ENCODE data around the genes STKLD1 and FAM163B.

DNA sequence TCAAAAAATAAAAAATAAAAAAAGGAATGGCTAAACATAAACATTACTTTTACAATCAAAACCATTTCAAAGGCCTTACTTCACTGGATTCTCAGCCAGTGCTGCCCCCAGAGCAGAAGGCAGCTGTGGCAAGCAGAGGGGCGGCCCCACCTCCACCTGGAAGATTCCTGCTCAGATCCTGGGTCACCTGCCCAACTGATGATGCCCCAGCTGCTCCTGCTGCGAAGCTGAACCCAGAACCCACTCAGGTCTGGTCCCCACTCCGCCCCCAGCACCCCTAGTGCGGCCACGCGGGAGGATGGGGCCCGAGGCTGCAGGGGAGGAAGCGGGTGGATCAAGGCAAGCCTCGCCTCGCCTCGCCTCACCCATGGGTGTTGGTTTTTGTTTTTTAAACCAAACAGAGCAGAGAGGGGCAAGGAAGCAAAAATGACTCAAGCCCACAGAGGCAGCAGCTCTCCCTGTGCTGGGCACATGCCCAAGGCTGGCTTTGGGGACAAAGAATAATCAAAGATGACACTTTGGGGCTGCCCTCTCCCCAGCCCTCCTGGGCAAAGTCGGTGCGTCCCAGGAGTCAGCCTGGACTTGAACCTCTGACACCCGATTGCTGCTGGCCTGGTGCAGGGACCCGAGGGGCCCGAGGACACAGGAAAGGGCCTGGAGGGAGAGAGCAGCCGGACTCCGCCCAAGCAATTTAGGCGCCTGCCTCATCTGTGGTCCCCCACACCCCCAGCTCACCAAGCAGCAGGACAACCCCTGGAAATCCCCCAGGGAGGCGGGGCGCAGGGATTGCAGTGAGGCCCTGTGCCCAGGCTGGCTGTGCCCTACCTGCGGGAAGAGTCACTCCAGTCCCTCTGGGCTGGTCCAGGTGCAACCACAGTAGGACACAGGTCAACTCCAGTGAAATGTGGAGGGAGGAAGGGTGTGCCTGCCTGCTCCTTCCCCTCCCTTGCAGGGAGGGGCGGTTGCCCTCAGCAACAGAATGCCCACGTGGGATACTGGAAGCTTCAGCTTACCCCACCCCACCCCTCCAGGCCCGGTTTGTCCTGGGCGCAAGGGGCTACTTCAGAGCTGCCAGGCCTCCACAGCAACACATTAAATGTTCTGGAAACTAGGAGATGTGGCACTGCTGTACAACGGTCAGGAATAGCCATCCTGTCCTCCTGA is 43.0 kb upstream of the OBP2B start:
- PRO-cap: no peak

- PRO-cap: no peak
These were observed 60.9 kb downstream of the SURF6 start for GRCh38 chr9:133275131-133275378.

- PRO-cap: no peak
These were observed 3.4 kb downstream of the SURF2 start for GRCh38 chr9:133359330-133360503.

GRCh38 chr9:133374564-133375789 is 883 bp downstream of the SURF4 start:
- PRO-cap: bidirectional peak, plus-strand start at chr9:133375328, minus-strand start at chr9:133375179

DNA sequence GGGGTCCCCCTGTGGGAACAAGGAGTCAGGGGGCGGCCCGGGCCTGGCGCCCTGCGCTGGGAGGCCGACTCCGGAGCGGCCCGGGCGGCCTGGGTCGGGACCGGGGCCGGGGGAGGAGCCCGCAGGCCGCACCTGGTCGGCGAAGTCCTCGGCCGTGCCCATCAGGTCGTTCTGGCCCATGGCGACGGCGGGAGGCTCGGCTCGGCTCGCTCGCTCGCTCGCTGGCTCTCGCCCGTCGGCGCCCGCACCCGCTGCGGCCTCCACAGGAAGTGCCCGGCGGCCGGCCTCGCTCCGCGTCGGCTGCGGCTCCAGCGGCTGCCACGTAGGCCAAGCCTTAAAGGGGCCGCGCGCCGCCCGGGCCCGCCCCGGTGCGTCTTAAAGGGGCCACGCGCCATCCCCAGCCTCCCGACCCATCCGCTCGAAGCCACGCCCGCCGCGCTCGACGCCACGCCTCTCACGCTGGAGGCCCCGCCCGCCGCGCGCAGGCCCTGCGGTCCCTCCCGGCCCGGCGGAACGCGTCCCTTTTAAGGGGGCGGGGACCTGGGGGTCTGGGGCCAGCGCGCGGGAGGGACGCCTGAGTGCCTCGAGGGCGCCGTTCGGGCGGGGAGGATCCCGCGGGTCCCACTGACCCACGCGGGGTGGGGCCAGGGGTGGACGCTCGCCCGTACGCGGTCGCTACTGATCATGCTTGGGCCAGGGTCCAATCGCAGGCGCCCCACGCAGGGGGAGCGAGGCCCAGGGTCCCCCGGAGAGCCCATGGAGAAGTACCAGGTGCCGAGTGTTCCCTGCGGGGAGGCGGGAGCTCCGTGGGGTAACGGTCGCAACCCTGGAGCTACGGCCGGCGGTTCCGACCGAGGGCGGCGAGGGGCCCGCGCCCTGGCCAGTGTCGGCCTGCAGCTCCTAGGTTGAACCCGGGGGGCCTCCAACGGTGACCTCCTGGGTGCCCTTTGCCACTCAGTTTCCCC is at the start of gene STKLD1:
STKLD1 (plus strand) TSS at position 577 of the 965 bp plus-strand sequence.
- PRO-cap: bidirectional peak, plus-strand start at position 577 of the sequence, minus-strand start at position 264 of the sequence

- PRO-cap: unidirectional peak, minus-strand start at chr9:133609389
These were observed at the start of gene FAM163B for GRCh38 chr9:133609287-133609637. TSS of gene FAM163B (minus strand) at chr9:133609389.

DNA sequence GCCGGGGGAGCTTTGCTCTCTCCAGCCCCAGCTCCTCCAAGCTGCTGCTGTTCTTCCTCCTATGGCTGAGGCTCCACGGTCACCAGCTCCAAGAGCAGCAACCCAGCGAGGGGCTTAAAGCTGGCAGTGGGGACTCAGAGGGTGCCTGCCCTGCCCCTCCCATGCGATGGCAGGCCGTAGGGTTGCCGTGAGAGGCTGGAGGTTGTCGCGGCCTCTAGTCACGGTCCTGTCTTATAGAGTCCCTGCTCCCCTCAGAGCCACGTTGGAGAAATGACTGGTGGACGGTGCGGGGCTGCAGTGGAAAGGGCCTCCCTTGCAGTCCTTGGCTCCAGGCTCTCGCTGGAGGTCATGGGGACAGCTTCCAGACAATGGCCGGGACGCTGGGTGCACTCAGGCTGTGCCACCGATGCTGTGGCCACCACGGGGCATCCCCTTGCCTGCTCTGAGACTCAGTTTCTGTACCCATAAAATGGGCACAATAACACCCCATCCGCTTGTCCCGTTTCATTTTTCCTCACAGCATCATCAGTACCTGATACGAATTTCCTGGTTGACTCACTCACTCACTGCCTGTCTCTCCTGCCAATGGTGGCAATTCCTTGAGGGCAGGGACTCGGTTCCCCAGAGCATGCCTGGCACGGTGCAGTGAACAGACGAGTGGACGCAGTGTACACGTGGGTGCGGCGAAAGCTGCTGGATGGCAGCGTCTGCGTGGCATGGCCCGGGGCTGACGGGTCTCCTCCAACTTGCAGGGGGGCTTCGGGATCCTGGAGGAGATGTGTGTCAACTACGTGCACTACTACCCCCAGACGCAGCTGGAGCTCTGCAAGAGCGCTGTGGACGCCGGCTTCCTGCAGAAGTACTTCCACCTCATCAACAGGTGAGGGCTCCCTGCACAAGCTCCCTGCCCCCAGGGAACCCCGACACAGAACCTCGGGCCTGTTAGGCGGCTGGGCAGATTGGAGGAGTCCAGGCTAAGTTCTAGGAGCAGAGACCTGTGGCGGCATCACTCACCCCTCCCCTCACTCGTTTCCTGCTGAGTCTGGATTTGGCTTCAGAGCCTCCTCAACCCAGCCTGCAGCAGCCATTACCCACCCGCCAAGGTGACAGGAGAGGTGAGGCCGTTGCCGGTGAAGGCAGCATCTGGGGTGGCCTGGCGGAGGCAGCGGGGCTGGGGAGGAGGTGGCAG is 20.0 kb downstream of the DBH start:
- PRO-cap: no peak

DNA sequence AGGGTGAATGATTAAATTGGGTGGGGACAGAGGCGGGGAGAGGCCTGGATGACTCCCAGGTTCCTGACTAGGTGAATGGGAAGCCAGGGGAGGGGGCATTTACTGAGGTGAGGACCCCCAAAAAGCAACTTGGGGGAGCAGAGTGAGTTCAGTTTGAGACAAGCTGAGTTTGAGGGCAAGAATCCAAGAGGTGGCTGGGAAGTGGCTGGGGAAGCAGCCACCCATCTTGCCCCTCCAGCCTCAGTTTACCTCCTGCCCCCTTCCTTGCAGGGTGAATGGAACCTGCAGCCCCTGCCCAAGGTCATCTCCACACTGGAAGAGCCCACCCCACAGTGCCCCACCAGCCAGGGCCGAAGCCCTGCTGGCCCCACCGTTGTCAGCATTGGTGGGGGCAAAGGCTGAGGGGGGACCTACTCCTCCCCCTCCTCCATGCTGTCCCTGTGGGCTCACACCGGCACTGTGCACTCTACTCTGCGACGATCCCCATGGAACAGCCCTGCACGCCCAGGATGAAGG is 21.9 kb downstream of the DBH start:
- PRO-cap: unidirectional peak, minus-strand start at position 244 of the sequence

- PRO-cap: no peak
These were observed 26.4 kb downstream of the SARDH start for GRCh38 chr9:133711620-133712338.

GRCh38 chr9:133717367-133717906 is 20.7 kb downstream of the SARDH start:
- PRO-cap: no peak

DNA sequence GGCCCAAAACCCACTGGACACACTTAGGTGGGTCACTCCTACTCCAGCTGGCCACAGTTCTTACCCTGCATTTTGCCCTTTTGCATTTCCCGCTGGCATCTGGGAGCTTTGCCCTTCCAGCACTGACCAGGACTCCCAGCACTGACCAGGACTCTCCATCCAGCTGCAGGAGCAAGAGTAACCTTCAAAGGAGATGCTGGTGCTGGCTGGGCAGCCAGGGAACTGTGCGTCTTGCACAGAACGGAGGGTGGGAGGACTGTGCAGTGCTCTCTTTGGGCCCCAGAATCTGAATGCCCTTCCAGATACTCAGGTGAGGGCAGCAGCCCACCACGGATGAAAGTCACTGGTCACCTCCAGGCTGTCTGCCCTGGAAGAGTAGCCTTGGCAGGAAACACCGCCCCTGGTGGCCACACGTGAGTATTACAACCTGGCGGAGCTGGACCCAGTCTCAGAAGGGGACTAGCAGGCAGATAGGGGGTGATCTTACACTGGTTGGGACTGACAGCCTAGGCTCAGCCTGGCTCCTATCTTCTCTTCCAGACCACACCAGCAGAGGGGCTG is 4.7 kb upstream of the SARDH start:
- PRO-cap: no peak

DNA sequence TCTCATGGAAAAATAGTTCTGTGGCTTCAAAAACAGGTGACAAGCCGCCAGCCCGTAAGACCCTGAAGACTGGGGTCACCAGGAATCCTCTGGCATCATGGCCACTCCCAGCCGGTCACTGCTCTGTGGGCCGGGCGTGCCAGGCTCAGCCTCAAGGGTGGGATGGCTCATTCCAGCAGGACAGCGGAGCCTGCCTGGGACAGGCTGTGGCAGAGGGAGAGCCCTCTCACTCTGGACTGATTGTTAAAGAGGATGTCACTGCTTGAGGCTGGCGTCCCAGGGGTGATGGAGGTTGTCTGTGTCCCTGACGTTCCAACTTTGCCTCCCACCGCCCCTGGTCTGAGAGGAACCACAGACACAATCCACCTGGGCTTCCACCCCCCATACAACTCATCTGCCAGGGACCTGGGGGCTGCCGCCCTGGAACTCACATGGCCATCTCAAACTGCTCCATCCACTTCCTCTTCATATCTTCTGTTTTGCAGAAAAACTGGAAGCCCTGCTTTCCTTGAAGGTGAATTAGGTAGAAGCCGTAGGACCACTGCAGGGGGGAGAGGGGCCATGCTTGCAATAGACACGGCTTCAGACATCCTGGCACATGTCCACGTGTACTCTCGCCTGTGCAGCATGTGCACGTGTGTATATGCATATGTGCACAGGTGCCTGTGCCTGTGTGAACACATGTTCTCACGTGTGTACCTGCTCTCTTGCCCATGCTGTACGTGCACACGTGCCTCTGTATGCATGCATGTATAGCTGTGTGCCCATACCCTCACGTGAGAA is 47.4 kb upstream of the SARDH start:
- PRO-cap: no peak

- PRO-cap: no peak
These were observed 70.8 kb upstream of the SARDH start for GRCh38 chr9:133809012-133809241.

DNA sequence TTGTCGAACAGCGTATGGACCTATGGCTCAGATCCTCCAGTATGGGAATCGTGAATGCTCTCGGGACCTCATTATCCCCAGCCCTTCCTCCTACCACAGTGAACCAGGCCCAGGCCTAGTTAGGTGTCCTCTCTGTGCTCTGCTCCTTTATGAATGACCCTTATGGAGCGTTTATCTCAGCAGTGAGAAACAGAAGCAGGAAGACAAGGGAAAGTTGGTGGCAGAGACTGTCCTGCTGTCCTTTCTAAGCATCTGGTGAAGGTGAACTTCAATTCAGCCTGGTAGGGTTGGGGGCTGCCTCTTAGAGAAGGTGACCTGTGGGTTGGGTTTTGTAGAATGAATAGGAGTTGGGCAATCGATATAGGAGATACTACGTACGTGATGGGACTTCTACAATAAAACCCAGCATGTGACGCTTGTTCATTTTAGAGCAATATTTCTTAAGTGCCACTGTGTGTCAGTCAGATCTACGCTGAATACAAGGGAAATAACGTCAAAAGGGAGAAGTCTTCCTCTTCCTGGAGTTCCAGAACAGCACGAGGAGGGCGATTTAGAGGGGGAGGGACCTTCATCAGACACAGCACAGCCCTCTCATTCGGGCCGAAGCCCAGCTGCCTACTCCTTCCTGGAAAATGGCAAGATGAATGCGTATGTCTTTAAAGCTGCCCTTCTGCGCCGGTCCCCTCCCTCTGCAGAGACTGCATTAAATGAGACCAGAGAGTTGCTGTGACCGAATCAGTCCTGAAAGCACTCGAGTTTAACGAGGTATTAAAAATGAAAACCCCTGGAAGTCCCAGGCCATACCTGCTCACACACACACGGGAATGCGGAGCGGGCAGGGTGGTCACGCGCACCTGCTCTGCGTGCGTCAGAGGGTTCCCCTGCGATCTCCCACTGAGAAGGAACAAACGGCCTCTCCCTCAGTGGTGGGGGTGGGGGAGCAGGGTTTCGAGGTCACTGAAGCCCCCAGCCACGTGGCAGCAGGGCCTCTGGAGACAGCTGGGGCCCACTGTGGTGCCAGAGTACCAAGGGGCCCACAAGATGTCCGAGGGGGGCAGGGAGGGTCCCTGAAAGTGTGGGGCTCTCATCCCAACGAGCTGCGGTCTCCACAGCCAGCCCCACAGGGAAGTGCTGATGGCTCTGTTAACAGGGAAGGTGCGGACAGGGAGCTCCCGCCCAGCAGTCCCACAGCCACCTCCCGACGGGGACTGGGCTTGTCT is 85.3 kb upstream of the SARDH start:
- PRO-cap: no peak

- PRO-cap: no peak
These were observed 31.6 kb downstream of the VAV2 start for GRCh38 chr9:133960250-133961150.

DNA sequence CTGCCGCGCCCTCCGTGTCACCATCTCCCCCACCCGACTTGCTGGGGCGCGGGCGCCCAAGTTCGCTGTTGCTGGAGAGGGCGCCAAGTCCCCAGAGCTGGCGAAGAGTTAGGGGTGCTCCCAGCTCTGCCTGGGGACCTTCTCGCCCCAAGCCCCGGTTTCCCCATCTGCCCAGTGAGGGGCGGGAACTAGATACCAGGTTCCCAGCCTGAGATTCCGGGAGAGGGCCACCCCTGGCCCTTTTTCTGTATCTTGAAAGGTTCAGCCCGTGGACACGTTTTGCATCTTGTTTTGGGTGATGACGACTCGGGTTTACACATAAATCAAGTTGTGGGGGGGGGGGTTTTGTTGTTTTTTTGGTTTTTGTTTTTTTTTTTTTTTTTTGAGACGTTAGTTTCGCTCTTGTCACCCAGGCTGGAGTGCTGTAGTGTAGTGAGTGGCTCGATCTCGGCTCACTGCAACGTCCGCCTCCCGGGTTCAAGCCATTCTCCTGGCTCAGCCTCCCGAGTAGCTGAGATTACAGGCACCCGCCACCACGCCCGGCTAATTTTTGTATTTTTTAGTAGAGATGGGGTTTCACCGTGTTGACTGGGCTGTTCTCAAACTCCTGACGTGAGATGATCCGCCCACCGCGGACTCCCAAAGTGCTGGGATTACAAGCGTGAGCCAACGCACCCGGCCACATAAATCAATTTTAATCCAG is 940 bp upstream of the BRD3 start:
- PRO-cap: bidirectional peak, plus-strand start at position 36 of the sequence, minus-strand start outside the sequence

DNA sequence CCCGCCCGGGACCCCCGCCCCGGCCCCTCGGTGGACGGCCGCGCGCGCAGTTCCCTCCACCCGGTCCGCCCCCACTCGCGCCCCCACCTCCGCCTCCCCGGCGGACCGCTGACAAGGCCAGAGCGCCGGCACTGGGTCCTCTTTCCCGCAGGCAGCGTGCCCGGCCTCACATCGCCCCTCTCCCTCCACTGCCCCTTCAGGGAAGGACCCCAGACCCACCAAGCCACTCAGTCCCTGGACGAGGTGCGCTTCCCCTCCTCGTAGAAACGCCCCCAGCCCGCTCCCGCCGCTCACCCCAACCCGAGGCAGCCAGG is 423 bp downstream of the WDR5 start:
- PRO-cap: no peak

DNA sequence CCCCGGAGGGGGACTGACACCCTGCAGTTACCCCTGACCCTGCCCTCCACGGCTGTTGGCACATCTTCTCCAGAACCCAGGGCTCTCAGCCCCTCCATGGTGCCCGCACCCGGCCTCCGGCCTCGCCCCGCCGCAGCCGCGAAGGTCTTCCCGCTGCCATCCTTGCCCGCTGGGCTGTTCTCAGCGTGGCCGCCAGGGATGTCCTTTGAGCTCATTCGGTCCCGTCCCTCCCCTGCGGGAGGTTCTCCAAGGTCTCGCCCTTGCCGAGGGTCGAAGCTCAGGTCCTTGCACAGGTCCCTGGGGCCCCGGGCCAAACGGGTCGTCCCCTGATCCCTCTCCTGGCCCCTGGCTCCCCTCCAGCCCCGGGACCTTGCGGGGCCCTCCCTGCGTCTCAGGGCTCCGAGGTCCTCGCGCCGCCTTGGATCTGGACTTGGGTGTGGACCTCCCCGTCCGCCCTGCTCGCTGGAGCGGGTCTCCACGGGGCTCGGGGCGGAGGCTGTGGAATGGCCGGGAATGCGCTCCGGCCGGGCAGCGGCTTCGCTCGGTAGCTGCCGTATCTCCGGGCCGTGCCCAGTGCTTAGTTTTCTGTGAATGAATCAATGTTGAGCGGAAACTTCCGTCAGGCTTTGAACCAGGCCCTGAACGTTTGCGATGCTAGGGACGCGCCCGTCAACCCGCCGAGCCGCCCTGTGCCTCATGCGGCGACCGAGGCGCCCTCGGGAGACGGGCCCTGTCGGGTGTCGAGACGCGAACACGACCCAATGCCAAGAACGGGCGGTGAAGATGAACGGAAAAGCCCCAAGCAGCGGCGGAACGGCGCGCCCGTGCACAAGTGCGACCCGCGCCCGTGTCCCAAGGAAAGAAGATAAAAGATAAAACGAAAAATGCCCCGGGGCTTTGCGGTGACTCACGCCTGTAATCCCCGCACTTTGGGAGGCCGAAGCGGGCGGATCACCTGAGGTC is 27.6 kb downstream of the WDR5 start:
- PRO-cap: no peak

DNA sequence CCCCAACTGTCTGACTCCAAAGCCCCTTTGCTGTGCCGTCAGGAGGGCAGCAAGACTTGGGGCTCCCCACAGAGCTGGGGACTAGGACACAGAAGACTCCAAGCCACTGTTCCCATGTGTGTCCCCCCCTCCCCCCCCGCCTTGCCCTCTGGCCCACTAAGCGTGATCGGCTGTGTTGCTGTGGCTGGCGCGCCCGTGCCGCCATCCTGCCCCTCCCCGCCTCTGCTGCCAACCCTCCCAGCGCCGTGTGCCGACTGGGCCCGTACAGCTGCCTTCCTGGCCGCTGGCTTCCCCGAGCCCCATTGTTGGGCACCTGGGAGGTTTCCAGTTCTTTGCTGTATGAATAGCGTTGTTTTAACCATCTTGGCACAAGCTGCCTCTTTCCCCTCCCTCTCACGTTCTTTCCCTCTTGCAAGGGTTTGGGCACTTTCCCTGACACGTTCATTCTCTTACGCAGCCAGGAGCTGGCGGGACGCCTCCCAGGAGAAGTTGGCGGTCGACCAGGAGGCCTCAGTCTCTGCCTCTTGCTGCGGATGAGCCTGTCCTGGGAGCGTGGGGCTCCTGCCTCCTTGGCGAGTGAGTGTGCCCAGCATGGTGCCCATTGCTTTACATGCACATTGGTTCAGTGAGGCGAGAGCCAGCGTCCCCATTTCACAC is 43.2 kb upstream of the RXRA start:
- PRO-cap: bidirectional peak, plus-strand start at position 513 of the sequence, minus-strand start at position 304 of the sequence

DNA sequence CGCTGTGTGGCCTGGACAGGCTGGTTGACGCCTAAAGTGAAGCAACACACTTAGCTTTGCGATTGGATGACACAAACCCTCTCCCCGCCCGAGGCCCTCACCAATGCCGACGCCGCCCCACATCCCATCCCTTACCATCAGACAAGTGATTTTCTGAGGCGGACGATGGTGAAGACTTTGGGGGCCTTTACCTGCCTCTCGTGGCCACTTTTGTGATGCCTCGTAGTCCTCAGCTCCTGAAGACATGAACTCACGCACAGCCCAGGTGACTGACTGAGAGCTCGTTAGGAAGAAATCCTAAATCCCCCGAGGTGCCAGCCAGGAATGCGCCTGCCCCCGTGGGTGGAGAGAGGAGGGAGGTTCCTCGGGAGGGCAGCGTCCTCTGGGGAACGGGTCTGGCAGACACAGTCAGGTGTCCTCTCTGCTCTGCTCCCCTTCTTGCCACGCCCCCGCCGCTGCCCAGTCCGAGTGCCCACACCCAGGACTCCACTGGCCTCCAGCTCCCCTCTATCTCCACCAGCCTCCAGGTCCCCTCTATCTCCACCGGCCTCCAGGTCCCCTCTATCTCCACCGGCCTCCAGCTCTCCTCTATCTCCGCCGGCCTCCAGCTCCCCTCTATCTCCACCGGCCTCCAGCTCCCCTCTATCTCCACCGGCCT is 30.9 kb upstream of the RXRA start:
- PRO-cap: no peak